Cardiac atrium fibroblast (primary cell): ENCODE results near the genes CHRDL2 and SERPINH1.

DNA sequence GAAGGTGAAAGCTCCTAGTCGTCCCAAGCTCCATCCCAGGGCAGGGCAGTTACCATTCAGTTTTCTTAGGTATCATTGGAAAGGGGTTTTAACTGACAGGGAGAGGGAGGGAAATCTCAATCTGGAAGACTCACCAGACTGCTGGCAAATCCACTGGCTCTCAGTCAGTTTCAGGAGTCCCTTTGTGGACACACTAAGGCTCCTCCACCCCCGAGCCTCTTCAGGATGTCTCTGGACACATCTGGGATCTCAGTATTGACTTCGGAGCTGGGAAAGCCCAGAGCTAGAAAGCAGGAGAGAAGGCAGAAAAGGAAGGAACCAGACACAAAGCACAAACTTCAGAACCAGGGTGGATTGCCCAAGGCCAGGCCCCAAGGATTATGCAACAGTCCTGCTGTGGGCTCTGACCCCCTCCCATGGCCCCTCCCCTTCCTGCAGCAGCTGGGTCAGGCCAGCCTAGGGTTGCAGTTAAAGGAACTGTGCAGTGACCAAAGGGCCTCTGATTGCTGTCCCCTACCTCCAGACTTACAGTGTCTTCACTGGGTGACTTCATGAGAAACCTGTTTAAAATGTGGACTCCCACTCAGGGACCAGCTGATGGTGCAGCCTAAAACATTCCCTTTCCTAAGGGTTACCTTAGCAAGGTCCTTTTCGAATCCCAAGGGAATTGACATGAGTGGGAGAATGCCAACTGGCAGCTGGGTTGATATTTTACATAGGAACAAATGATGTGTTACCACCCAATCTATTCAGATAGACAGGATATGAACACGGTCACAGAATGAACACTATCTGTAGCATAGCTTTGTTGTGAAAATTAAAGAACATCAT is 5.3 kb downstream of the KCNE3 start:
- RAMPAGE, long total RNA = no peak

DNA sequence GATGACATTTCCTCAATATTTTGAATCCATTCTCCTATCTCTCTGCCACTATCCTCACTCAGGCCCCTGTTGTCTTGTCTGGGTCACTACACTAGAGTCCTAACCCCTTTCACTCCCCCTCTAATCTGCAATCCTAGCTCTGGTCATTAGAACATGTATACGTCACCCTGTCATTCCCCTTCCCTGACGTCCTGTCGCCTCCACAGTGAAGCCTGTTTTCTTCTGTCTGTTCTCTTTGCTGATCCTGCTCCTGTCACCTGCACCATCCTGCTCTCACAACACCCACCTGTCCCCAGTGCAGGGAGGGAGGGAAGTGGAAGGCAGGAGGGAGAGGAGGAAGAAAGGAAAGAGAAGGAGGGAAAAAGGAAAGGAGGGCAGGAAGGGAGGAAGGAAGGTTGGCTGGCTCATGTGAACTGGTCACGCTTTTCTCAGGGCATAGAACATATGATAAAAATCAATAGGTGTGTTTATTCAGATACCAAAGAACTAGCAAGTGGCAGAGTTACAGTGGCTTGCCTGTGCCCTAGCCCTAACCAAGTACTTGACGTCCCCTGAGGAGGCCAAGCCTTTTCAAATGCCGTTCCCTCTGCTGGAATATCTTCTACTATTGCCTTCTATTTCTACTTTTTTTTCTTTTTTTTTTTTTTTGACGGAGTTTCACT is 33.7 kb downstream of the CHRDL2 start:
- RAMPAGE, long total RNA = no peak

DNA sequence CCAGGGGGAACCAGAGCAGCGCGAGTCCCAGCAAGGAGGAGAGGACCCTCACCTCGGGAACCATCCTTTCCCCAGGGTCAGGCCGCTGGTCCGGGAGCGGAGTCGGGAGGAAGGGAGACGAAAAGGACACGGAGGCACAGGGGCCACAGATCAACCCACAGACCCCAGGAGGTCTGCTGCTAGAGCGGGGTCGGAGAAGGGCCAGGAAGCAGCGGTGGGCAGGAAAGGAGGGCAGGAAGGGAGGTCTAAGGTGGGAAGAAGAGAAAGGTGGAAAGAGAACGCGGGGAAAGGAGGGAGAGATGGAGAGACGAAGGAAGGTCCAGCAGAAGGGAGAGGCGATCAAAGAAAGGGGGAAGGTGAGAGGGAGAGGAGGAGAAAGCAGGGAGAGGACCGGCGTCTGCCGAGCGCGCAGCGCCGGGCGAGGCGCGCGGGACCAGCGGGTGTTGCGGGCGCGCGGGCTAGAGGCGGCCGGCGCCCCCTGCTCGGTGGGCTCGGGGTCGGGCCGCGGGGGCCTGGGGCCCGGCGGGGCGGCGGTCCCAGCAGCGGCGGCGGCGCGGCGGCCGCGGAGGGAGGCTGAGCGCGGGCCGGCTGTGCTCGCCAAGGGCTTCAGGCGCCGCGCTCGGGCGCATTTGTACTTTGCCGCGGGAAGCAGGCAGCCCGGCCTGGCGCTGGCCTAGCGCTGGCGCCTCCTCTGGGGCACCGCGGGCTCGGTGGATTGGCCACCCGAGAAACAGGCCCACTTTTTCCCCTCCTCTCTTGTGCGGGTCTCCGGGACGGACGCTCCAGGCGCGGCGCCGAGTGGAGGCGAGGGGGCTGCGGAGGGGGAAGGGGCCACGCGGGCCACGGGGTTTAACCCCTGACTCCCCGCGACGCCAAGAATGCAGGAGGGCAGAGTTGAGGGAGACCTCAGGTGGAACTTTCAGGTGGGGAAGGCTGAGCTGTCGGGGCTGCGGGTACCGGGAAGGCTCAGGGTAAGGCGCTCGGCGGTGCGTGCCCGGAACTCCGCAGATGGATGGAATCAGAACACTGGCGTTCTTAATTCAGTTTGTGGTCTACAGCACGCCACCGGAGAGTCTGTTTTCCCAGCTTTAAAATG is at the start of gene CHRDL2:
CHRDL2 (minus strand) TSS at position 602 of the 1,096 bp plus-strand sequence.
- RAMPAGE, long total RNA = no peak

GRCh38 chr11:74754658-74755415 is 6.2 kb downstream of the RNF169 start:
- RAMPAGE, long total RNA = no peak

- RAMPAGE, long total RNA = no peak
Observed at GRCh38 chr11:74837194-74838101, 88.8 kb downstream of the RNF169 start.

DNA sequence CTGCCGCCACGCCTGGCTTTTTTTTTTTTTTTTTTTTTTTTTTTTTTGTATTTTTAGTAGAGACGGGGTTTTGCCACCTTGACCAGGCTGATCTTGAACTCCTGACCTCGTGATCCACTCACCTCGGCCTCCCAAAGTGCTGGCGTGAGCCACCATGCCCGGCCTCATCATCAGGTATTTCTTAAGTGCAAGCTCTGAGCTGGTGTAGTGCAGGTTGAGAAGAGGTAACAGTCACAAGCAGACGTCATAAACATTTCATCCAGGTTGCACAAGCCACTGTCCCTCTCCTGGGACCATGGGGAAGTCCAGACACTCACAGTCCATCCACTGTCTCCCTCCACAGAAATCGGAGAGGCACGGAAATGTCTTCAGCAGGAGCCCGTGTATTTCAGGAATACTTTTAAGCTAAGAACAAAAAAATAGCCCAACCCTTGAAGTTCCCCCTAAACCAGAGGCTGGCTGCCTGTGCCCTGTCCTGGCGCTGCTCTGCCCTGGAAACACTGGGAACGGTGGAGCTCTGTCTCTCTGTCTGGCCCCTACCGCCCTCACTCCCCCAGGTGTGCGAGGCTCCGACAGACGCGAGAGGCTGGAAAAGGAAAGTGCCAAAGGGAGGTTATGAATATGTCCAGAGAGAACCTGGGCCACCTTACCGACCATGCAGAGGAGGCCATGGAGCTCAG is 10.8 kb upstream of the SLCO2B1 start:
- RAMPAGE, long total RNA = no peak

DNA sequence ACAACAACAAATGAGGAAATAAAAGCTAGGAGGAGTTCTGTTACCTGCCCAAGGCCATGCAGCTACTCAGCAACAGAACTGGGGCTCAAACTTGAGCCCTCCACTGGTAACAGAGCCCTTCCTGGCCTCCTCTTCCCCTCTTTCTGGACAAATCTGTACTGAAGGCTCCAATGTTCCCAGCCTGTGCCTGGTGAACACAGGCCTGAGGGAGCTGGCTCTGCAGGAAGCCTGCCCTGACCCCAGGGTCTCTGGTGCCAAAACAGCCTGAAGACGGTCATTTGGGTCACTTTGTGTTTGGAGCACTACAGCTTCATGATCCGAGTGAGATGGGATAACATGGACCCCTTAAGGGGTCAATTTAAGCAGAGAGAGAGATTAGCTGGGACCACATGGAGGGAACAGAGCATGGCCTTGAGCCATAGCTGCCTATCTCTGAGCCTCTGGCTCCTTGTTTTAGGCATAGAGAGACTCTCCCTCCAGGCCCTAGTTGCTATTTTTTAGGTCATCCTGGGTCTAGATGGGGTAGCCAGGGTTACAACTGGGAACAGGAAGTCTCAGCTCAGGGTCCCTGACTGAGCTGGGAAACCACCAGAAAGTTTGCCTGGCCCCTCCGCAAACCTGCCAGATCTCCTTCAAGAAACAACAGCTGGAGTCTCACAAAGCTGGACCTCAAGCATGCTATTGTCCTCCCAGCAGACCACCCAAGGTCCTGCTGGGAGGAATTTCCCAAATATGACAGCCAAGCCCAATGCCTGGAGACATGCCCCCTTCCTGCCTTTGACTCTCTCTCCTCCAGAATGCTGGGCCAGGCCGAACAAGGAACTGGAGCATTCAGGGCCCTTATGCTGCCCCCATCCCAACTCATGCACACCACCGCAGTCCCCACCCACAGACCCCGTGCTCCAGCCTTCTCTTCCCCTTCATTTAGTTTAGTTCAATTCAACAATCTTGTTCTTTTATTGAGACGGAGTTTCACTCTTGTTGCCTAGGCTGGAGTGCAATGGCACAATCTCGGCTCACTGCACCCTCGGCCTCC is 3.9 kb downstream of the SLCO2B1 start:
- RAMPAGE, long total RNA = no peak

GRCh38 chr11:75155880-75156435 is 5.1 kb downstream of the SLCO2B1 start:
- RAMPAGE, long total RNA = no peak

- RAMPAGE, long total RNA = no peak
Observed at GRCh38 chr11:75159389-75159952, 8.6 kb downstream of the SLCO2B1 start.

- RAMPAGE, long total RNA = no peak
Observed at GRCh38 chr11:75170906-75171238, 20.0 kb downstream of the SLCO2B1 start.

GRCh38 chr11:75240899-75242203 is 777 bp downstream of the TPBGL start:
- RAMPAGE, long total RNA = no peak

- RAMPAGE, long total RNA = no peak
Observed at GRCh38 chr11:75262328-75263286, 22.0 kb downstream of the TPBGL start.

GRCh38 chr11:75307827-75308135 is 43.7 kb downstream of the ARRB1 start:
- RAMPAGE, long total RNA = no peak

GRCh38 chr11:75380677-75380943 is 18.7 kb upstream of the RPS3 start:
- RAMPAGE, long total RNA = no peak

DNA sequence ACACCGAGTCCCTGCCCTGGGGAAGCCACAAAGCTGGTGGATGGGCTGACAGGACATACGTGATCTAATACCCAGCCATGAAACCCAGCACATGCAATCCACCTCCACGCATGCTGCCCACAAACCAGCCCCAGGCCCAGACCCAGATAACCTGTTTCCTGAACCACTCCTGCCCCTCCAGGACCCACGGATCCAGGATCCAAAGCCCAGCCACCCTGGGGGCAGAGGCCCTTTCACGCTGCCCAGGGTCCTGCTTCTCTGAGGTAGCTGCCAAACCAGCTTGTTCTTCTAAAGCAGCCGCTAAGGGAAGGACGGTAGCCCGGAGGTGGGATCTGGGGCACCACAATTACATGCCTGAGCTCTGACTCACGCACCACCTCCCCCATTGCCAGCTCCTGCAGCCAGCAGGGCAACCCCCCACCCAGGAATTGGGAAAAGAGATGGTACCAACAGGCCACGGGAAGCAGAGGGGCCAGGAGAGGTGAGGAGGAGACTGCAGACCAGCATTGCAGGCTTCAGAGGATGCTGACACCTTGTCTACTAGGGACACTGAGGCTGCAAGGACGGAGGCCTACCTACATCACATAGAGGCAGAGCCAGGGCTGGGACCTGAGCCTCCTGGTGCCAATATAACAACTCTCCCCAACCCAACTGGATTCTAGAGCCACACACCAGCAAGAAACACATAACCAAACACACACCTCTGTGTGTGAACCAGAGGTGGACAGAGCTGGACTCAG is 35.1 kb downstream of the GDPD5 start:
- RAMPAGE, long total RNA = no peak

DNA sequence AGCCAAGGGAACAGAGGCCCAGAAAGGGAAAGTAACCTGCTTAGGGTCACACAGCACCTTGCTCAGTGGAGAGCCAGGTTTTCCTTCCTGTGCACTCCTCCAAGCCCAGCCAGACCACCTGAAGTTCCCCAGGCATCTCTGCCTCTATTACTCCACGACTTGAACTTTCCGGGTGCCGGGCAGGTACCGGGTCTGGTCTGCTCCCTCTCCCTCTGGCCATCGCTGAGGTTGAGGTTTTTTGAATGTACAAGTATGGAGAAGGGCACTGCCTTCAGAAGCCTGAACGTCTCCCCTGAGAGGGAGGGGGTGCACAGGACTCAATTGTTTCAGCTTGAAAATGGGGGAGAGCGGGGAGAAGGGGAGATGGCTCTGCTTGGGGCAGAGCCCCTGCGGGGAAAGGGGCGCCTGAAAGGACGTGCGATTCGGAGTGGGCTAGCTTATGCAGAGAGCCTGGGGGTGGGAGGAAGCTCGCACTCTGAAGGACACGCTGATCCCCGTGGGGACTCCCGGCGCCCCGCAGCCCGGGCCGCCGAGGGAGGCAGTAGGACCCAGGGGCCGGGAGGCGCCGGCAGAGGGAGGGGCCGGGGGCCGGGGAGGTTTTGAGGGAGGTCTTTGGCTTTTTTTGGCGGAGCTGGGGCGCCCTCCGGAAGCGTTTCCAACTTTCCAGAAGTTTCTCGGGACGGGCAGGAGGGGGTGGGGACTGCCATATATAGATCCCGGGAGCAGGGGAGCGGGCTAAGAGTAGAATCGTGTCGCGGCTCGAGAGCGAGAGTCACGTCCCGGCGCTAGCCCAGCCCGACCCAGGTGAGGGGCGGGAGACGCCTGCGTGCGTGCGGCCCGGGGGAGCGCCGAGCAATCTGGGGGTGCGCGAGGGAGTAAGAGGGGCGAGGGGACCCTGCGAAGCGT is at the start of gene SERPINH1:
SERPINH1 (plus strand) TSS at position 738 of the 906 bp plus-strand sequence.
- RAMPAGE, long total RNA = start-site peak on the plus strand centred at position 737 of the sequence, 68 bp wide, 3,979 and 379 reads in 2 replicates

DNA sequence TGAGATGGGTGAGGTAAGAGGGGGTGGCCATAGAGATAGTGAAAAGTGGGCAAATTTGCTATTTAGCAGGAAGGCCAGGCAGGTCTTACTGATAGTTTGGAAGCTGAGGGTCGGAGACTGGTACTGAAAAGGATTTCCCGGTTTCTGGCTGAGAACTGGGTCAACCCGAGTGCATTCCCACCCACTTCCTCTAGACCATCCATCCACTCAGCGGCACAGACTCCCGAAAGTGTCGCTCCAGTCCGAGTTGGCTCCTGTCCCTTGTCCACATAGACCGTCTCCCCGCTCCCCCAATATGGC is 20.7 kb downstream of the SERPINH1 start:
- RAMPAGE, long total RNA = no peak

DNA sequence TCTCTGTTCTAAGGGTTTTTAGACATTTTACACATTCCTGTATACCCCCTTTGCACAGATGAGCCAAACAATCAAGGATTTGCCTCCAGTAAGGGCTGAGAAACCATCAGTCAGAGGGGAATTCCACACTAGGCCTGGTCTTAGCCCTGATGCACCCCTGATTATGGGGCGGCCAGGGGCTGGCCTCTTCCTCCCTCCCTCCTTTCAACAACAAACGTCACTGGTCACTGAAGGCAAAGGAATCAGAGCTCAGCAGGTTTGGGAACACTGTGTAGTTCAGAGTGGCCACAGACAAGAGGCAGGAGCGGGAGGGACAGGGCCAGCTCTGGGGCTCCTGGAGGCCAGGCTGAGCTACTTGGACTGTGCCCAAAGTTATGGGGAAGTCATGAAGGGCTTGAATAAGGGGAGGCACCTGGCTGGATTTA is 1.5 kb downstream of the MOGAT2 start:
- RAMPAGE, long total RNA = no peak

GRCh38 chr11:75719575-75720089 is 2.0 kb downstream of the MOGAT2 start:
- RAMPAGE, long total RNA = no peak

DNA sequence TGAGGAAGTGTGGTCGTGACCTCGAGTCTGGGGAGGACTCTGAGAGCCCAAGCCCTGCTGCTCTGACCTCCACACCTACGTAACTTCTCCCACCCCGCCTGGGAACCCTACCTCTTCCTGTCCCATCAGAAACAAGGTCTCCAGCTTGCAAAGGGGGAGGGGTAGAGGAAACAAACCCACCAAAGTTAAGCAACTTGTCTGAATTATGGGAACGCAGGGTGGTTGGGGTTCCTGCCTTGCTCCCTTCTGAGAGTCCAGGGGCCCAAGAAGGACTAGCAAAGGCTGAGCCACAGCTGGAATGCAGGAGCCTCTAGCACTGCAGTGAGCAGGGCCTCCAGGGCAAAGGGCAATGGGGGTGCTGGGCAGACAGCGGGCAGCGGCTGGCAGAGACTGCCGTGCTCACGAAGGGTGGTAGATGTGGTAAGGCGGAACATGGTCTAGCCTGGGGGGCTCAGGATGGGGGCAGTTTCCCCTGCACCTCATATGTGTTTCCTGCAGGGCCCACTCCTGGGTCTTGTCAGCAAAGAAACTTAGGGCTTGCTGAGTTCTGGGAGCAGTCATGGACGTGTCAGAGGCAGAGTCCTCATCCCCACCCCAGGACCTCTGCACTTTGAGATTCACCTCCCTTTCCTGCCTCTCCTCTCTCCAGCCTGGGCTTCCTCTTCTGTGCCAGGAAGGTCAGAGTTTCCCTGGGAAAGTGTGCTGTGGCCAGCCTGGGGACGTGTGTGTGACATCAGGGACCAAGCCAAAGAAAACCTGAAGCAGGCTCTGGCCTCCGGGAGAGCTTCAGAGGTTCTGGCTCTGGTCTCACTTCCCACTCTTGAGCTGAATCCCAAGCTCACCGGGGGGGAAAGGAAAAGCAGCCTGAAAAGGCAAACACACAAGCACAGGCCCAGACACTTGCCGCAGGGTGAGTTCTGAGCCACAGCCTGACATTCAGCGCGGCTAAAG is 4.3 kb downstream of the MOGAT2 start:
- RAMPAGE, long total RNA = no peak